Cytotoxic T cell (primary cell): ENCODE measurements around the genes SUPT5H, LGALS13, LGALS14 and LTBP4.

- PRO-cap, 2 experiments = no peak in any of the 2 experiments
These were observed 3.0 kb downstream of the PLEKHG2 start for GRCh38 chr19:39415402-39415878.

- PRO-cap, 2 experiments = no peak in any of the 2 experiments
These were observed 4.1 kb downstream of the PLEKHG2 start for GRCh38 chr19:39416516-39417068.

- PRO-cap, 2 experiments = no peak in any of the 2 experiments
These were observed 10.2 kb downstream of the PLEKHG2 start for GRCh38 chr19:39422727-39423020.

- PRO-cap, 2 experiments = no peak in any of the 2 experiments
These were observed 10.9 kb downstream of the PLEKHG2 start for GRCh38 chr19:39423329-39423760.

- PRO-cap, 2 experiments = peak in 2 of 2 experiments; most common plus-strand start chr19:39445691 (in 2); most common minus-strand start chr19:39445482 (in 2)
These were observed at the start of gene SUPT5H for GRCh38 chr19:39445154-39446270. Gene SUPT5H, plus strand, starts transcription at chr19:39445582.

DNA sequence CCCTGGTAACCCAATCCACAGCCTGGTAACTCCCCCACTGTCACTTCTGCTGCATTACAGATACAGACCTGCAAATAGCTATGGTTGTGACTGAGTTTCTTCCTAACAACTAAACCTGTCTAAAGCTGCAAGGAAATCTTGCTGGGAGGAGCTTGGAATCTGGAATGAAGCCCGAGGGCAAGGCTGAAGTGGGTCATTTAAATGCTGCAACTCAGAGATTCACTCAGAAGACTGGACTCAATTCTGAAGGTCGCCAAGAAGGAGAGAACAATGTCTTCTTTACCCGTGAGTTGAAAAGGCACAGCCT is at the start of gene LGALS13:
Gene LGALS13, plus strand, starts transcription at position 226 of the 307 bp plus-strand sequence.
- PRO-cap, 2 experiments = no peak in any of the 2 experiments

DNA sequence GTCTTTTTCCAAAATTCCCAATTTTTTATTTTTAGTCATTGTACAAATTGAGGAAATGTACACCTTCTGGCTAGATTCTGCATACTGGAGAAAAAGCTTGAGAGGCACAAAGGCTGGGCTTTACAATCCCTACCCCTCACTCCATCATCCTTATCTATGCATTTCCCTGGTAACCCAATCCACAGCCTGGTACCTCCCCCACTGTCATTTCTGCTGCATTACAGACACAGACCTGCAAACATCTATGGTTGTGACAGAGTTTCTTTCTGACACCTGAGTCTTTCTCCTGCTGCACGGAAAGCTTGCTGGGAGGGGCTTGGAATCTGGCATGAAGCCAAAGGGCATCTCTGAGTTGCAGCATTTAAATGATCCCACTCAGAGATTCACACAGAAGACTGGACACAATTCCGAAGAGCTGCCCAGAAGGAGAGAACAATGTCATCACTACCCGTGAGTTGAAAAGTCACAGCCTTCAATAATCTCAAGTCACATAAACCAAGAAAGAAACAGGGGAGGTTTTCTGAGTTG is at the start of gene LGALS14:
Gene LGALS14, plus strand, starts transcription at position 388 of the 528 bp plus-strand sequence.
- PRO-cap, 2 experiments = no peak in any of the 2 experiments

GRCh38 chr19:39705855-39706332 is 1.6 kb downstream of the LGALS14 start:
- PRO-cap, 2 experiments = no peak in any of the 2 experiments

- PRO-cap, 2 experiments = no peak in any of the 2 experiments
These were observed 27.0 kb upstream of the FBL start for GRCh38 chr19:39873176-39873635.

GRCh38 chr19:39878977-39879249 is 32.7 kb upstream of the FBL start:
- PRO-cap, 2 experiments = no peak in any of the 2 experiments

GRCh38 chr19:40224680-40225257 is 1.7 kb downstream of the CCNP start:
- PRO-cap, 2 experiments = no peak in any of the 2 experiments

DNA sequence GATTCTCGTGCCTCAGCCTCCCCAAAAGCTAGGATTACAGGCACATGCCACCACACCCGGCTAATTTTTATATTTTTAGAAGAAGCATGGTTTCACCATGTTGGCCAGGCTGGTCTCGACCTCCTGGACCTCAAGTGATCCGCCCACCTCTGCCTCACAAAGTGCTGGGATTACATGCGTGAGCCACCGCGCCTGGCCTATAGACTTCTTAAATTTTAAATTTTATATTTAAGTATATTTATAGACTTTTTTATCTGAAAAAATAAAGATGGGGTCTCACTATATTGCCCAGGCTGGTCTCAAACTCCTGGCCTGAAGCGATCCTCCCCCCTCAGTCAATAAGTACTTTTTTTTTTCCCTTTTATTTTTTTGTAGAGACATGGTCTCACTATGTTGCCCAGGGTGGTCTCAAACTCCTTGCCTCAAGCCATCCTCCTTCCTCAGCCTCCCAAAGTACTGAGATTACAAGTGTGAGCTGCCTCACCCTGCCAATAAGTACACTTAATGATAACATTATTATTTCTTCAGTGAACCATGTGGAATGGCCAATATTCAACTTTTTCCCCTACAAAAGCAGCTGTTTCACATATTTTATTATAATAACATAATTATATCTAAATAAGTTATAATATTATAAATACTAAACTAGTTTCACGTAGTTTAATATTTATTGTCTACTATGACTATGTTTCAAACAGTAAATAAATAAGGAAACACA is 1.8 kb downstream of the SERTAD1 start:
- PRO-cap, 2 experiments = no peak in any of the 2 experiments

DNA sequence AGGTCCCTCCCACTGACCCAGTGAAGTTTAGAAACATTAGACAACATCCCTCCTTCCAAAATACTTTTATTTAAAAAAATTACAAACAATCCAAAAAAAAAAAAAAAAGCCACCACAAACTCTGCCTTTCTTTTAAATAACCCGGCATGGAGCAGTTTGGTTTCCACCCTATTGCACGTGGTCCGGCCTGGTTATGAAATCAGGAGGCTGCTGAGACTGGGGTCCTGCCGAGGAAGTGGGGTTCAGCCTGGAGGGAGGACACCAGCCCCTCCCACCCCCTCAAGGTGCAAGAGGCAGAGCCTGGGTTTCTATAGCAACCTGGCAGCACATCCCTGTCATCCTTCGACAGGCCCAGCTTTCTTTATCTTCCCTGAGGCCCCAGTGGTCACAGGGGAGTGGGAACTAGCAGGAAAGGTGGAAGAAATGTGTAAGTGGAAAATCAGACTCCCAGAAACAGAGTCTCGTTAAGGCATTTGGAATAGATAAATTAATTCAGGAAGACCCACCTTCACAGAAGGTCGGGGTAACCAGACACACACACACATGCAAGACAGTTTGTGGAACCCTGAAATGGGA is 3.3 kb downstream of the SERTAD3 start:
- PRO-cap, 2 experiments = no peak in any of the 2 experiments

DNA sequence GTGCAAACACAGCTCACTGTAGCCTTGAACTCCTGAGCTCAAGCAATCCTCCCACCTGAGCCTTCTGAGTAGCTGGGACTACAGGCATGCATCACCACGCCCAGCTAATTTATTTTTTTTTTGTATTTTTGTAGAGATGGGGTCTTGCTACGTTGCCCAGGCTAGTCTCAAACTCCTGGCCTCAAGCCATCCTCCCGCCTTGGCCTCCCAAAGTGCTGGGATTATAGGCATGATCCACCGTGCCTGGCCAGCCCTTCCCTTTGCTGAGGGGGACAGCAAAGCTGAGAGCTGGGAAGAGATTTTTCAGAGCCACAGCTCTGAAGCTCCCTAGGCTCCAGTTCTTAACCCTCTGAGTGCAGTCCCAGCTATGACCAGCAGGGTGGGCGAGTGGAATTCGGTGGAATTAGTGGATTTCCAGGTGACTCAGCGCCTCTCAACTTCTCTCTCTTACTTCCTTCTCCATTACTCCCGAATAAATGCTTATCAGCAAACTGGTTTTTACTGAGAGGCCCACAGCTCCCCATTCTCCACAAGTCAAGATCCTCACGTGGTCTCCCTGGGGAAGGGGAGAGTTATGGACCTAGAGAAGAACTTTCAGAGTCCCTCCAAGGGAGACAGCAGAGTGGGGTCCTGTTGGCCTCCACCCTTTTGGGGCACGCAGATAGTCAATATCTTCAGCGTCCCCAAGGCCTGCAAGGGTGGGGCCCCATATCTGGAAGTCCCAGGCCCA is 1.2 kb downstream of the BLVRB start:
- PRO-cap, 2 experiments = no peak in any of the 2 experiments

DNA sequence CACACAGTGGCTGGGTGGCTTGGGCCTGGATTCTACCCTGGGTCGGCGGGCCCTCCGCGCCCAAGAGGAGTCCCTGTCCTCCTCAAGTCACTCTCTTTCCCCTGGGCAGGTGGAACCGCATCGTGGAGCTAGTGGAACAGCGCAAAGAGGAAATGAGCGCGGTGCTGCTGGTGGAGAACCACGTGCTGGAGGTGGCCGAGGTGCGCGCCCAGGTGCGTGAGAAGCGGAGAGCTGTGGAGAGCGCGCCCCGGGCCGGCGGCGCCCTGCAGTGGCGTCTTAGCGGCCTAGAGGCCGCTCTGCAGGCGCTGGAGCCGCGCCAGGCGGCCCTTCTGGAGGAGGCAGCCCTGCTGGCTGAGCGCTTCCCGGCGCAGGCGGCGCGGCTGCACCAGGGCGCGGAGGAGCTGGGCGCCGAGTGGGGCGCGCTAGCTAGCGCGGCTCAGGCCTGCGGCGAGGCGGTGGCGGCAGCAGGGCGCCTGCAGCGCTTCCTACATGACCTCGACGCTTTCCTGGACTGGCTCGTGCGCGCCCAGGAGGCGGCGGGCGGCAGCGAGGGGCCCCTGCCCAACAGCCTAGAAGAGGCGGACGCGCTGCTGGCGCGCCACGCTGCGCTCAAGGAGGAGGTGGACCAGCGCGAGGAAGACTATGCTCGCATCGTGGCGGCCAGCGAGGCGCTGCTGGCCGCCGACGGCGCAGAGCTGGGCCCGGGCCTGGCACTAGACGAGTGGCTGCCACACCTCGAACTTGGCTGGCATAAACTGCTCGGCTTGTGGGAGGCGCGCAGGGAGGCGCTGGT is 52.7 kb downstream of the SPTBN4 start:
- PRO-cap, 2 experiments = no peak in any of the 2 experiments

DNA sequence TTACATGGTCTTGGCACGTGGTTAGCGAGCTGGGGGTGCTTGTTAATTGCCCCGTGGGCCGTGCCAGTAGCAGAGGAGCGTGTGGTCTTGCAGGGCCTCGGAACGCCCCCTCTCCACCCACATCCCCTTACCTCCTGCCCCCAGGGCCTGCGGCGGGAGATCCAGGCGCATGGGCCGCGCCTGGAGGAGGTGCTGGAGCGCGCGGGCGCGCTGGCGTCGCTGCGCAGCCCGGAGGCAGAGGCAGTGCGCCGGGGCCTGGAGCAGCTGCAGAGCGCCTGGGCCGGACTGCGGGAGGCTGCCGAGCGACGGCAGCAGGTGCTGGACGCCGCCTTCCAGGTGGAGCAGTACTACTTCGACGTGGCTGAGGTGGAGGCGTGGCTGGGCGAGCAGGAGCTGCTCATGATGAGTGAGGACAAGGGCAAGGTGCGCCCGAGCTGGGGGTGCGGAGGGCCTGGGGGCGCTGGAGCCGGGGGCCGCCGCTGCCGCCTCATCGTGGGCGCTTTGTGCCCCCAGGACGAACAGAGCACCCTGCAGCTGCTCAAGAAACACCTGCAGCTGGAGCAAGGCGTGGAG is 22.6 kb upstream of the SHKBP1 start:
- PRO-cap, 2 experiments = no peak in any of the 2 experiments

DNA sequence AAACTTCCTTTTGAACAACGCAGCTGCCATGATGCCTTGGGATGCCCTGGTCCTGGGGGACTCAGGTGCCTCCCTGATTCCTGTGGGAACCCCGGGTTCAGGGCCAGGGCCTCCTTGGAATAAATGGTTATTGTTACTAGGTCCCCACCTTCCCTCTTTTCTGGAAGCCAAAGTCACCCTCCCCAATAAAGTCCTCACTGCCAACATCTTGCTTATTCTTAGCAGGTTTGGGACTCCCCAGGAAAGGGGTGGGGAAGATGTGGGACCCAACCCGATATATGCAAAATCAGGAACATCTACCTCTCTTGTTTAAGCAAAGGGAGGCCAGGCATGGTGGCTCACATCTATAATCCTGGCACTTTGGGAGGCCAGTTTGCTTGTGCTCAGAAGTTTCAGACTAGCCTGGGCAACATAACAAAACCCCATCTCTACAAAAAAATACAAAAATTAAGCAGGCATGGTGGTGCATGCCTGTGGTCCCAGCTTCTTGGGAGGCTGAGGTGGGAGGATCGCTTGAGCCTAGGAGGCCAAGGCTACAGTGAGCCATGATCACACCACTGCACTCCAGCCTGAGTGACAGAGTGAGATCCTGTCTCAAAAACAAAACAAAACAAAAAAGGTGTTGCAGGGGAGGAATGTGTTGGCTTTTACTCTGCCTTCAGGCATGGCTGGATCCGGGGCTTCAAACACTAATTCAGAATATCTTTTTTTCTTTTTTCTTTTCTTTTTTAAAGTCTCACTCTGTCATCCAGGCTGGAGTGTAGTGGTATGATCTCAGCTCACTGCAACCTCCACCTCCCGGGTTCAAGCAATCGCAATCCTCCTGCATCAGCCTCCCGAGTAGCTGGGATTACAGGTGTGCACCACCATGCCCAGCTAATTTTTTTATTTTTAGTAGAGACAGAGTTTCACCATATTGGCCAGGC is 9.7 kb upstream of the LTBP4 start:
- PRO-cap, 2 experiments = no peak in any of the 2 experiments

DNA sequence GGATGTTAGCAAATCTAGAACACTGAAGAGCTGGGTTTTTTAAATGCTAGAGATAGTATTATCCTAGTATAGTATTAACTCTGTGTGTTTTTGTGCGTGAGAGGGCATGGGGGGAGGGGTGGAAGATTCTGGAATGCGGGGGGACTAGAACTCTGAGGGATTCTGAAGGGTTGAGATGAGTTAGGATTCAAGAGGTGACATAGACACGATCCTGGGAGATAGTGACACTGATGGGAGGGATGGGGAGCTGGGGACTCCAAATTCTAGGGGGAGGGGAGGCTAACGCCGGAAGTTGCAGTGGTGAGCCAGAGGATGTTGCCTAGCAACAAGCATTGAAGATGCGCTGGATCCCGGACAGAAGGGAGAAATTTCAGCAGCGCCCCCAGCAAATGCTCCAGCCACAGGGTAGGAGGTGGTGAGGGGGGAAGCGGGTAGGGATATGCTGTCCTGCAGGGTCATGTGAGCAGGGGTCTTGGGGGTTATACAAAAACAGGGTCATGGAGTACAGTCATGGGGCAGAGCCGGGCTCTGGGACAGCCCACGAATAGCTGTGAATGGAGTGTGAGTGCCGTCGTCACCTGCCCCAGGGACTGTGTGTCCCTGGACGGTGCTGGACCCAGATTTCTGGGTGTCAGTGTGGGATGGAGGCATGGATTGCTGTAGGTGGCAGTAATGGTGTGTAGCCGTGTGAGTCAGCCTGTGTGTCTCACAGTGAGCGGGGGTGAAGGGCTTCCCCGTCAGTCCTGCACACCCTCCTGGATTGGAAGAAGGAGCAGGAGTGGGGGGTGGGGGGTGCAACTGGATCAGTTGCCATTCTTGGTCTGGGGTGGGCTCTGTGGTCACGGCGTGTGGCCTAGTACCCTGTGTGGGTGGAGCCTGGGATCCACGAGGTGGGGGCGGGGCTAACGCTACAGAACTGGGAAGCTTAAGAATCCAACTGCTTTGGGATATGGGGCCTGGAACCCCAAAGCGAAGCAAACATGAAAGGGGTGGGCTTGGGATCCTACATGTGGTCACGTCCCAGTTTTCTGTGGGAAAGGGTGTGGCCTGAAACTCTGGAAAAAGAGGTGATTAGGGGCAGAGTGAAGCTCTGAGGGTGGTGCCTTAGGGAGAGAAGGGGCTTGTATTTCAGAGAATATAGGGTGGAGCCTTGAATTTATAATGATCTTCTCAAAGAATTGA is 6.6 kb upstream of the LTBP4 start:
- PRO-cap, 2 experiments = no peak in any of the 2 experiments

DNA sequence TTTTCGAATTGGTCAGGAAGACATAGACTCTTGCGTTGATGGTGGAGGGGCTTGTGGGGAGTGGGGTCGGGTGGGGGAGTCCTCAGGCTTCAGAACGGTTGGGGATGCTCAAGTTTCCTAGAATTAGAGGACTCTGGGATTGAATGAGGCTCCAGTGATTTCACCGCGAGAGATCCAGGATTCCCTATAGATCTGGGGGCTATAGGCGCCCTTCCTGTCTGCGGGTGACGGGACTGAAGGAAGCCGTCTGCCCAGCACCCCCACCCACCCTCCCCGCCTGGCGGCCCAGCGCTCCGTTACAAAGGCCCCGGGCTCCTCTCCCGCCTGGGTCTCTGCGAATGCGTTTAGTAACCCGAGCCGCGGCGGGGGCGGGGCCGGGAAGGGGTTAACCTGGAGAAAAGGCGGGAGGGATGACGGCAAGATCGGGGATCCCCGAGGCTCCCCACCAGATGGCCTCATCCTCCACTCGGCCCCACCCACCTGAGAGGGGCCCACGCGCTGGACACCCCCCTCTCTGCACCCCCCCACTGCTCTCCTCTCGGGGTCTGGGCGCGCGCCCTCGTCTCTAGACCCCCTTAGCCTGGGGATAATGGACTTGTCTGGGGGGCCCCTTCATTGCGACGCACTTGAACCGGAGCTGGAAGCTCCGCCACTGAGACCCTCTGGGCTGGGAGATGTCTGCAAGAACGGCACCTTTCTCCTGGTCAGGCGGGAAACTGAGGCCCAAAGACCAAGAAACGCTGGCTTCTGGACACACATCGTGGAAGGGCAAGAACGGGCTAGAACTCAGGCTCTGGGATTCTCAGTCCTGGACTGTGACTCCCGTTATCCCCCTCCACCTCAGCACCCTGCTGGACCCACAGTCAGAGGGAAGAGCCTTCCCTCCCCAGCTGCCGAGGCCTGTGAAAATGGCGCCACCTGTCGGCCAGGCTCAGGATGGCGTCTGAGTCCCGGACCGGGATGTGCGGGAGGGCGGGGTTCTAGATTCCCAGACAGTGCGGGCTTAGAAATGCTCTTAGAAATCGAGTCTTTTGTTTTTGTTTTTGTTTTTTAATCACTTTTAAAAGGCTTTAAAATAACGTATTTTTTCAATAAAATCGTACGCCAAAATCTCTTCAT is 3.0 kb upstream of the LTBP4 start:
- PRO-cap, 2 experiments = no peak in any of the 2 experiments

DNA sequence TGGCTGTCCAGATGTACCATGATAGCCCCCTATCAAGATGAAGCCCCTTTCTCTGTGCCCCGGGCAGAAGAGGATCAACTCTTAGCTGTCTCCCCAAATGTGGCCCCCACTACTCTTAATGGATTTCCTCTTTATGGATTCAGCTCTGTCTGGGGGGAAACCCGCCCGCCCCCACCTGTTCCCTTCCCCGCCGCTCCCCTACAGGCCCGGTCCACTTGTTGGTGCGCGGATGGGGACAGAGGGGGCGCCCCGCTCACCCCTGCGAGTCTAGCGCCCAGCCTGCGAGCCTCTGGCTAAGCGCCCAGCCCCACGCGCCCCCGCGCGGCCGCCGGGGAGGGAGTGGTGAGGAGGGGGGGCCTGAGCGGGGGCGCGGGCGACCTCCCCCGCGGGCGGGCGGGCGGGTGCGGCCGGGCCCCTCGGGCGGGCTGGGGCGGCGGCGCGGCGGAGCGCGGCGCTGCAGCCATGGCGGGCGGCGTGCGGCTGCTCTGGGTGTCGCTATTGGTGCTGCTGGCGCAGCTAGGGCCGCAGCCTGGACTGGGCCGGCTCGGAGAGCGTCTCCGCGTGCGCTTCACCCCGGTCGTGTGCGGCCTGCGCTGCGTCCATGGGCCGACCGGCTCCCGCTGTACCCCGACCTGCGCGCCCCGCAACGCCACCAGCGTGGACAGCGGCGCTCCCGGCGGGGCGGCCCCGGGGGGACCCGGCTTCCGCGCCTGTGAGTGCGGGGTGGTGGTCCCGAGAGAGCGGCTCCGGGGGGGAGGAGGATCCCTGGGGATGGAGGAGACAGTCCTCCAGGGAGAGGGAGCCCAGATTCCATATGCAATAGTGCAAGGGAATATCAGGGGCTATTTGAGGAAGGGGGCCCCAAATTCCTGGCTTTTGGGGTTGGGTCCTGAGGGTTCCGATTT is at the start of gene LTBP4:
Gene LTBP4, plus strand, starts transcription at position 444 of the 905 bp plus-strand sequence.
- PRO-cap, 2 experiments = no peak in any of the 2 experiments